Mammary epithelial cell (primary cell): ENCODE measurements around a stretch of chr2.

- CAGE, long polyA plus RNA, result no peak
- RRBS, result no CpG with 5 or more reads among the region's 5 CpGs
Measured at GRCh38 chr2:102115217-102115792, 27.2 kb upstream of the IL1R1 start.

- CAGE, long polyA plus RNA, result no peak
- RRBS, result no CpG with 5 or more reads among the region's 5 CpGs
Measured at GRCh38 chr2:102142029-102142186, 638 bp upstream of the IL1R1 start.

GRCh38 chr2:102143341-102144130 is 990 bp downstream of the IL1R1 start:
- CAGE, long polyA plus RNA, result no peak
- RRBS, result no CpG with 5 or more reads among the region's 14 CpGs

DNA sequence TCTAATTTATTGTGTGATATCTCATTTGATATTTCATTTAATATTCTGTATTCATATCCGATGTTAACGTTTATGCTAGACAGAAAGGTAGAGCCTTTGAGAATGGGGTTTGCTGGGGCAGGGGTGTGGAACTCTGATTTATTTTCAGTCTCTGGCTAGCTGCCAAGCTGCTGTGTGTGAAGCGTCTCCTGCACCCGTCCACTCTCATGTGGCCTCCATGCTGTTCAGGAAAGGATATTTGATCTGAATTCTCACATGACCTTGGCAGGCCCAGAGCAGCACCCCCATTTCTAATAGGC is 1.5 kb downstream of the IL1R1 start:
- CAGE, long polyA plus RNA, result no peak
- RRBS, result no CpG with 5 or more reads among the region's 4 CpGs

GRCh38 chr2:102178686-102179513 is 7.9 kb upstream of the IL1RL2 start:
- CAGE, long polyA plus RNA, result no peak
- RRBS, result no CpG with 5 or more reads among the region's 6 CpGs

GRCh38 chr2:102366595-102367065 is 11.0 kb downstream of the IL18R1 start:
- CAGE, long polyA plus RNA, result no peak
- RRBS, result no CpG with 5 or more reads among the region's 2 CpGs

DNA sequence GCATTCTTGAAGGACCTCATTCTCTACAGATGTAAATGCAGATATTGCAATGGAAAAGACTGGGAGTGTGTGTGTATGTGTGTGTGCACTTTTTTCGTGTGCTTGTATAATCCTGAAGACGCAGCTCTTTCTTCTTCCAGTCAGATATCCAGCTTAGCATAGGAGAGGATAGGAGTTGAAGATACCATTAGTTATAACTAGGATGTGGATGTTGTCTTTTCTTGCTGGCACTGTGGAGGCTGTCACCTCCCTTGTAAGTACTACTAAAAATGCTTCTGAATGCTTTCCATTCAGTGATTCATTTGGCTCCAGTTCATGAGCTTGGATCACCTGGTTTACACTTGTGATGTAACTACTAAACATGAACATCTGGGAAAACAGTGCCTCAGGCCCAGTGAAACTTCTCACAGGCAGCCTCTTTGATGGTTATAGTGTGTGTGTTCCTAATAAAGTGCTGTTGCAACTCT is 13.1 kb upstream of the SLC9A2 start:
- CAGE, long polyA plus RNA, result no peak
- RRBS, result no CpG with 5 or more reads among the region's 2 CpGs

DNA sequence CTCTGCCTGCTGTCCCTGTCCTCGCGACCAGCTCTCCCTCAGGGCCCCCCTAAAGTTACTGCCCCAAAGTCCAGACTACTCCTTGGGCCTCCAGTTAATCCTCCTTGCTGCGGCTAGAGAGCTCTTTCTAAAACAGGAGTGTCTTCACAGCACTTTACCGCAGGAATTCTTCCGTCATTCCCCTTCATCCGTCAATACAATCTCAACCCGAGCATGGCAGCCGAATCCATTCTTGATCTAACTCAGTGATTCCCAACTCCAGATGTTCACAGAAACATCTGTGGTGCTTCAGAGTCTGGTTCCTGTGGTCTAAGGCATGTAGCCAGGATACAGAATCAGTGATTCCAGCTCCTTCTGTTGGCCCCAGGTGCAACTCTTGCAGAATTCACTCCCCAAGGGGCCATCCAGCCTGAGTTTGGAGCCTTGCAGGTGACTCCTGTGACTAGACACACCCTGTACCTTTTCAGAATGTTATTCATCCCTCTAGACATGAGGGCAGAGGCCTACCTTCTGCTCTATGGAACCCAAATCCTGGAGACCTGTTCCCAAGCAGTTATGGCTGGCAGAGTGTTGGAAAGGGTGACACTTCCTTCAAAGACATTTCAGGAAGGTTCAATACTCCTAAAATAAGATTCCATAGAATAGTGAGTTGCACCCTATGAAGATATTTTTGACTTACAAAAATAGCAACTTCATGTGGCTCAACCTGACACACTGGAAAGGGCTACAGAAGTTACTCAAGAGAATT is 21.4 kb downstream of the MFSD9 start:
- CAGE, long polyA plus RNA, result no peak
- RRBS, result no CpG with 5 or more reads among the region's 8 CpGs

GRCh38 chr2:102723914-102724223 is 12.8 kb downstream of the MFSD9 start:
- CAGE, long polyA plus RNA, result no peak
- RRBS, result no CpG with 5 or more reads among the region's 3 CpGs

DNA sequence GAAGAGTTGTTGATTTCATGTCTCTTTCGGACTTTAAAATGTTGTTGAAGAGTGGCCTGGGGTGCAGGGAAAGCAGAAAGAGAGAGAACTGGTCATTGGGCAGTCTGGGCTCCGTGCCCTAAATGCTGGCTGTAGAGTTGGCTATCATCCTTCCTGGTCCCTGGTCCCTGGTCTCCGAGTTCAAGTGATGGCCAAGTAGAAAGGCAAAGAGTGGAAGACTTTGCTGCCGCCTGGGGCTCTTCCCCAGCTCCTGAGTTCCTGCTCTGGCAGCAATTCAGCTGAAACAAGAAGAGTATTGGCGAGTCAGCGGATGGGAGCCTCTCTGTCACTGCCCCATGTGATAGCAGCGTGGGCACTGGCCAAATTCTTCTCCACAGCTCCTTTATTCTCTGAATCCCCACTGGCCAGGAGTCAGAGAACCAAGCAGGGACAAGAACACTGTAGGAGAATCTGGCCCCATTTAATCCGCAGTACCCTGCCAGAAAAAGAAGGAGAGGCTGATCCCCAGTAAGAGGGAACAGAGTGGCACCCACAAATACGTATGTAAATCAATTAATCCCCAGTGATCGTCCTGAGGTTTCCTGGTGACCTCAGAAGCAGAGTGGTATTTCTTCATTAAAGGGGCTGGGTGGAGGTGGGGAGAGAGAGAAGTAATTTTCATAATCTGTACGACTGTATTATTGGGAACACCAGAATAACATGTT is 350.9 kb upstream of the POU3F3 start:
- CAGE, long polyA plus RNA, result no peak
- RRBS, result no CpG with 5 or more reads among the region's 11 CpGs

DNA sequence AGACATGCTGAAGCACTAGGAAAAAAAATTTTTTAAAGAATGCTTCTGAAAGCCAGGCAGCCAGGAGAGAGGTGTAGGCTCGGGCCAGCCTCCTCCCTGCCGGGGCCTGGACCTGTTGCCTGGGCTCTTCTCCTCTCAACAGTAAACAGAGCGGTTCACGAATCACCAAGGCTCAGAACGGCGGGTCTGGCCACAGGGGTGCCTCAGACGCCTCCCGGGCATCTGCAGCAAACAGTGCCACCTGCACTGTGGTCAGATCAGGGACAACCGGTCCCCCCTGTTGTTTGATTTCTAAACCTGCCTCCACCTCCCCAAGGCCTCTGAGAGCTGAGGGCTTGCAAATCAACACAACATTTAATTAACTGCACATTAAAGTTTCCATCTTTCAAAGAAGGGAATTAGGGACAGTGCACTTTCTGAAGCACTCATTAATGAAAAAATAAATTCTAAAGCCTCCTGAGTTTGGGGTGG is 95.5 kb upstream of the POU3F3 start:
- CAGE, long polyA plus RNA, result no peak
- RRBS, result 3% methylated on average over 2 of the region's 9 CpGs

DNA sequence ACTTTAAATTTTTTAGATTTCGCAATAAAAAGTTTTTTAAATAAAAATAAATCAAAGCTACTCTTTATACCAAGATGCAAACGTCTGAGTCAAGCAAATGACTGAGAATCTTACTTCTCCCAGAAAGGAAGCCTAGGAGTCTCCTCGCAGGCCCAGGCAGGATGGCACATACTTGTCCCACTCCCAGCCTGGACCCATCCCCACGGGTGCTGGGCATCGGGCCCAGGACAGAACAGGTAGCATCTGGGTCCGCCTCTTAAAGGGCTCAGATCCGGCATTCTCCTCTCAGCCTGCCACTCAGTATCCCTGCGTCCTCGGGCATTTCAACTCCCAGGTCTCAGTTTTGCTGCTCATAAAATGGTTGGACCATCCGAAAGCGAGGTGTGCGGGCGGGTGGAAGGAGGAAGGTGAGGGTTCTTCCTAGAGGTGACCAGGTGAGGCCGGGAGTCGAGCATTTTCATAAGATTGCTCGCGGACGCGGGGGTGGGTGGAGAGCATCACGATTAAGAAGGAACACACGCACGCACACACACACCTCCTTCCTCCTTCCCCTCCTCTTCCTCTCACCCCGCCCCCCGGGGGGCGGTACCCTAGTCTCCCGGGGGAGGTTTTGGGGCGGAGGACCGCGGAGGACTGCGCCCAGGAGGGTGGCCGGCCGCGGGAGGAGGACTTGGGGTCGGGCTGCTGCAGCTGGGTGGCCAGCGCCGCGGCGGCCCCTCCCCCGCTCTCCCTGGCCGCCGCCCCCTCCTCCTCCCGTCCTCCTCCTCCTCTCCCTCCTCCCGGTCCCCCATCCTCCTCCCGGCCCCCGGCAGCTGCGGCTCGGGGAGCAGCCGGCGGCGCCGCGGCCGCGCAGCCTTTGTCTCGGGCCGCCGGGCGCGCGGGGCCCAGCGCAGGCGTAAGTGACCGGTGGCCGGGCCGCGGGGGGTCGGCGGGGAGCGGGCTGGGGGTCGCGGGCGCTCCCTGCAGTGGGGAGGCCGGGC is 98.0 kb upstream of the GPR45 start:
- CAGE, long polyA plus RNA, result no peak
- RRBS, result 2% methylated on average over 26 of the region's 73 CpGs

GRCh38 chr2:105144261-105144782 is 97.2 kb upstream of the GPR45 start:
- CAGE, long polyA plus RNA, result no peak
- RRBS, result 5% methylated on average over 16 of the region's 45 CpGs

- CAGE, long polyA plus RNA, result no peak
- RRBS, result no CpG with 5 or more reads among the region's 5 CpGs
Measured at GRCh38 chr2:105364119-105364778, 26.9 kb downstream of the C2orf49 start.

DNA sequence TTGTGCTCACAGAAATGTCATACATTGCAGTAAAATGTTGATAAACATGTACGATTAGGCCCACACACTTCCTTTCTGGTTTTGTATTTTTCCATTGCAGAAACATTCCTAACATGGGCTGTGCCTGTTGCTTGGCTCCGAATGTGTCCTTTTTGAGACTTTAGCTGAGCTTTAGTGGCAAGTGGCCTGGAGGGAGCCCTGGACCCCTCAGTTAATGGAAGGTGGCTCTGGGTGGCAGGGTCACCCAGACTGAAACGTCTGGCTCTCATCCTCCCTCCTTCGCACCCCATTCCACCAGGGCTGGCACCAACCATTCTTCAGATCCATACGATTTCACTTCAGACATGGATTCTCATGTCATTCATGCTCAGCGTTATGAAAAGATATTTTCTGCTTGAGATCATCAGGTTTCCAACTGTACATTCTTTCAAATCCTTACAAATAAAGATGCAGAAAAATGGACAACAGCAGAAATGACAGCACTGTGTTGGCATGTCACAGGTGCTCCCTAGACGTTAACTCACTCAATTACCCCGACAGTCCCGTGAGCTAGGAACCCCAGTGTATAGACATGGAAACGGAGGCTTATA is 17.9 kb downstream of the FHL2 start:
- CAGE, long polyA plus RNA, result no peak
- RRBS, result no CpG with 5 or more reads among the region's 10 CpGs

DNA sequence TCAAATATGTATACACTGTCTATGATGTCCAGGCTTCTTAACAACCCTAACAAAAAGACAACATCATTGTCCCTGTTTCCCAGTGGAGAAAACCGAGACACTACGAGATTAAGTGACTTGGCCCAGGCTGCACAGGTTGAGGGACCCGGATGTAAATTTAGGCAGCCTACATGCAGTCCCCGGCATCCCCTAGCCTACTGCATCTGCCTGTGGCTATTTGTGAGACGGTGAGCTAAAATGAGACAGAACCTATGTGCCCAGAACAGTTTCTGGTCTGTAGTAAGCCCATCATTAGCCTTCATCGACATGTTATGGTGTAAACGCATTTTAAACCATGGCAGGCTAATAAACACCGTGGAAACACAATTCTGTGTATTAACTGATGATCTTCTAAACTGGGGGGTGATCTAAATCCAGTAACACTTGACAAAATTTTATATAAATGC is 1.5 kb downstream of the FHL2 start:
- CAGE, long polyA plus RNA, result no peak
- RRBS, result no CpG with 5 or more reads among the region's 8 CpGs

DNA sequence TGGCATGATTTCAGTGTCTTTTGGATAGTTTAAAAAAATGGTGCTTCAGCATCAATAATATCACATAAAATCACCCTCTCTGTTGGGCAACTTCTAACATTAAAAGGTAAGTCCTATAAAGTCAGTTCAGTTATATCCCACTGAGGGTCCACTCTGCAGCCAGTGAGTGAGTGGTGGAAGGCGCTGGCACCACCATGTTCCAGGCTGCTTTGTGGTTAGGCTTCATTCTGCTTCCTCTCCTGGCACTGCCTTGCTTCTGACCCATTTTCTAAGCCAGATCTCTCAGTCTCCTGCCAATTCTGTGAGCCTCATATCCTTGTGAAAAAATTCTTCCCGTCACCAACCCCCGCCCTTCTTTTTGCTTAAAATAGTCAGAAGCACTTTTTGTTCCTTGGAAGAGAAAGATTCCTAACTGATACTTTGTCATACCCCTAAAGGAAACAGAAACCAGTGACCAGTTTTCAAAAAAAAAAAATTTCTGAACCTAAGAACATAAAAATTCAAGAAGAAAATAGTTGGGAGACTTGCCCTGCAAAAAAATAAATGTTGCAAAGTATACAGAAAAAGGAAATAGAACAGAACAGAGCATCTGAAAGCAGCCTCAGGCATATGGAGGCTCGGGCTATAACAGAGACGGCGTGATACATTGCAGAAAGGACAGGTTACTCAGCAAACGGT is 139.7 kb upstream of the NCK2 start:
- CAGE, long polyA plus RNA, result no peak
- RRBS, result no CpG with 5 or more reads among the region's 7 CpGs

- CAGE, long polyA plus RNA, result no peak
- RRBS, result 2% methylated on average over 6 of the region's 13 CpGs
Measured at GRCh38 chr2:105744330-105744600, 447 bp upstream of the NCK2 start.

- CAGE, long polyA plus RNA, result no peak
- RRBS, result no CpG with 5 or more reads among the region's 17 CpGs
Measured at GRCh38 chr2:105746418-105747255, 1.9 kb downstream of the NCK2 start.

DNA sequence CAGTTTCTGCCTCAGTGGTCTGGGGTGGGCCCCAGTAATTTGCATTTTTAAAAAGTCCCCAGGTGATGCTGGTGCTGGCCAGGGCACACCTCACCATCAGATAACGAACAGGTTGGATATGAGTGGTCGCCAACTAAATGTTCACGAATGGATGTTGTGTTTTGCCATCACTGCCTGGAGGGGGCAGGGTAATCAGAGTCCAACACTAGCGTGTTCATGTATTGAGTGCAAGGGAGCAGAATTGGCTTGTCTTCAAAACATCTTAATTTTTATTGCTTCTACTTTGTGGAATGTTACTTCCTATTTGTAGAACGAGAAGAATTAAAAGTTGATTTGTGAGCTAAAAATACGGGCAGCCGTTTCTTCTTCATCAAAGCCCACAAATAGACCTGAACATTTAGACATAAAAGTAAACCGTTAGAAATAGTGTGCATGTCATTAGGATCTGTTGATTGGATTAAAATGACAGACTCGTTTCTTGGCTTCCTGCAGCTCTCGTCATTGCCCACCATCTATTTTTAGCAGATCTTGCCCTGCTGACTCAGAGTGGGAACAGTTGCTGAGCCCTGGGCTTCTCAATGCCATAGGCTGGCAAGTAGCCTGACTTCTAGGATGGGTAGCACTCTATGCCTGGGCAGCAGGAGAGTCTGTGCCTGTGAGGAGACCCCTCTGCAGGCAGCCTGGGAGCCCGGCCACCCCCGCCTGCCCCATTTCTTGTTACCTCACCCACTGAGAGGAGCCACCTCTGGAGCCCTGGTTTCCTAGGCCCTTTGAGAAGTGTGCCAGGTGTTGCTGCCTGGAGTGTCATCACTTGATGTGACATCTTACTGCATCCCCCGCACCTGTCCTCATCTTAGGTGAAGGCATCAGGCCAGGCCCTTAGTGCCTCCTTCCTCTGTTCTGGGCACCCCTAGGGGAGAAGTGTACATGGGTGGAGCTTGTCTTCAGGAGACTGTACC is 45.4 kb downstream of the NCK2 start:
- CAGE, long polyA plus RNA, result no peak
- RRBS, result no CpG with 5 or more reads among the region's 13 CpGs